SP-49 (cell line): ENCODE results near the genes USP49 and C6orf132.

DNA sequence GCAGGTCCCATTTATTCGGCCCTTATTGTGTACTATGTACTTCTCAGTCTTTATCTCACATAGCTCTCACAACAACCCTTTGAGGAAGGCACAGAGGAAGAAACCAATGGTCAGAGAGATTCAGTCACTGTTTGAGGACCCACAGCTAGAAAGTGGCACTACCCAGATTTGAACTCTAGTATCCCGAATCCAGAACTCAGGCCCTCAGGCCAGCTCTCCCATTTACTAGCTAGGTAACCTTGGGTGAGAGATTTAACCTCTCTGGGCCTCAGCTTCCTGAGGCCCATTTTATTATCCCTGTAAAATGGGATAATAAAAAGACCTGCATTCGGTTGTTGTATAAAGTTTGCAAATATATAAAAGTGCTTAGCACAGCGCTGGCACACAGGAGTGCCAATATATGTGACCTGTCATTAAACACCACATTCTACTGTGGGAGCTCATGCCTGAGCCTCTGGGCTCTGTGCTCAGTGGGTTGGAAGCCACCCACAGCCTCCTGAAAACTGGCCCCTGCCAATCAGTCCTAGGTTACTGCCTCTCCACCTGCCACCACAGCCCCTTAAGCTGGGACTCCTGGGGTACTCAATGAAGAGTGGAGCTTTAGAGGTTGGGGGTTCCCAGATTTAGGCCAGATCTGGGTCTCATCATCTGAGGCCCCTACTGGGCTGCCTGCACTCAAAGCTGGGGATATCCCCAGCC, 15.6 kb downstream of the TFEB start:
- PRO-cap: no peak

GRCh38 chr6:41895170-41896386, at the start of gene USP49:
Gene USP49 (minus strand): TSS chr6:41895375.
- PRO-cap: bidirectional peak, plus-strand start at chr6:41896030, minus-strand start at chr6:41895859

GRCh38 chr6:41917336-41918092, 3.4 kb downstream of the MED20 start:
- PRO-cap: no peak

DNA sequence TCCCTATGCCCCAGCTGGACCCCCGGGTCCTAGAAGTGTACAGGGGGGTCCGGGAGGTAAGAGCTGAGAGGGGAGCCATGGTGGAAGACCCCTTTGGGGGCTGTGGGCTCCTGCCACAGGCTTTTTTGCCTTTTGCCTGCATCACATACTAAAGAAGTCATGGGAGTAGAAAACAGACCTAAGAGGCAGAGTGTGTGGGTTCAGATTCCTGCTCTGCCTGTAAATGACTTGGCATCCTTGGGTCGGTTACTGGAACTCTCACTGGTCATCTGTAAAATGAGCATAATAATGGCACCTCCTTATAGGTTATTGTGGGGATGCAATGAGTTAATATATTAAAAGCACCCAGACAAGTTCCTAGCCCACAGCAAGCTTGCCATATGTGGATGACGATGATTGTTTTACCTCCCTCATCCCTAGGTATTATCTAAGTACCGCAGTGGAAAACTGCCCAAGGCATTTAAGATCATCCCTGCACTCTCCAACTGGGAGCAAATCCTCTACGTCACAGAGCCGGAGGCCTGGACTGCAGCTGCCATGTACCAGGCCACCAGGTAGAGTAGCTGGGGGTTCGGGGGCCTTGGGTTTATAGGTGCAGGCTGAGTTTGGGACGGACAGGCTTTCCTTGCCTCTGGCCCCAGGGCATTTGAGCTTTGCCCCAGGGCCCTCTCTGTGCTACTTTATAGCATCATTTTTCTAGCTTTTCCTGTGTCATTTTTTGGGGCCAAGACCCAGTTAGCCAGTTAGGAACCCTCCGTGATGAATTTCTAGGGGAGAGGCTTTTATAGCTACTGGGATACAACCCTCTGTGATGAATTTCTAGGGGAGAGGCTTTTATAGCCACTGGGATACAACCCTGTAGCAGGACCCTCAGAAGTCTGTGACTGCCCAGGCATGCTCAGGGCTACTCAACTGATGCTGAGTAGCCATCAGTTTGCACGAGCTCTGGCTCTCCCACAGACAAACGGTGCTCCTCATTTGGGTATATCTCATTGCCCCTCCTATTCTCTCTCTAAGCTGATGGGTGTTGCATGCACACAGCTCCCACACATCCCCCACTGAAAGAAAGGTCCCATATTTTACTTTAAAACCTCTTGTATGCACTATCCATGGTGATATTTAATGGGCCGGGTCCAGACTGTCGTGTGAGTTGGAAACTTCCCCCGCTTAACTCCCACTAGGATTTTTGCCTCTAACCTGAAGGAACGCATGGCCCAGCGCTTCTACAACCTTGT, 9.3 kb downstream of the BYSL start:
- PRO-cap: no peak

DNA sequence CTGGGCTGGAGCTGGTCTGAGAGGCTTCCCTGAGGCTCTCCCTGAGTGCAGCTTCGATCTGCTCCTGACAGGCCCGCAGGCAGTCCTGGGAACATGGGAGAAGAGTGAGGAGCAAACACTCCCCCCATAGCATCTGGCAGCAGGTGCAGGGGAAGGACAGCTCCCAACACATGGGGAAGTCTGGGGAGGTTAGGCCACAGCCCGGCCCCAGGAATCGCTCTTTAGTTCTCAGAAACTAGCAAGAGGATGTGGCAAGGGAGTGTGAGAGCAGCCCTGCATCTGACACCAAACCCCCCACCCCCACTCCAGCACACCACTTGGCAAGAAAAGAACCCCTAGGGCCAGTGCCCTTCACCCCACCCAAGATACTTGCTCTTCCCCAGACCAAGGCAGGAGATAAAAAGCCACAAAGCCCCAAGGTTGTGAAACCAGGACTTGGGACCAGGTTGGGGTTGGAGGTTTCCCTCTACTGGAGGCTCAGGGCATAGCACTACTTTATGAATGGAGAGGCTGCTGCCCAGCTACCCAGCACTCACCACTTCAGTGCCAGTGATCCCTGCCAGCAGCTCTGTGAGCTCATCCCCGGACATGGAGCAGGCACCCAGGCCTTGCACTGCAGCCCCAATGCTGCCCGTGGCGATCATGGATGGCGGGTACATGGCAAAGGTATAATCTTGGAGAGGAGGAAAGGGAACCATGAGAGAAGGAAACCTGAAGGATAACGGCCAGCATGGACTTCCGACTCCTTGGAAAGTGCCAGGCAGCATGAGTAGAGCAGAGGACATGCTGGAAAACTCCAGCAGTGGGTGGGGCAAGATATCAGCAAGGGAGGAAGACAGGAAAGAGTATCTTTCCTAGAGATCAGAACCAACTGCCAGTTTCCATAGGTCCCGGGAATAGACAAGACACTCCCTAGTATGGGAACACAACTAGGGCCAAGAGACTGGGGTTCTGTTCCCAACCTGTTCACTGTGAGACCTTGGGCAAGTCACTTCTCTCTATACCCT, 5.3 kb downstream of the CCND3 start:
- PRO-cap: no peak

DNA sequence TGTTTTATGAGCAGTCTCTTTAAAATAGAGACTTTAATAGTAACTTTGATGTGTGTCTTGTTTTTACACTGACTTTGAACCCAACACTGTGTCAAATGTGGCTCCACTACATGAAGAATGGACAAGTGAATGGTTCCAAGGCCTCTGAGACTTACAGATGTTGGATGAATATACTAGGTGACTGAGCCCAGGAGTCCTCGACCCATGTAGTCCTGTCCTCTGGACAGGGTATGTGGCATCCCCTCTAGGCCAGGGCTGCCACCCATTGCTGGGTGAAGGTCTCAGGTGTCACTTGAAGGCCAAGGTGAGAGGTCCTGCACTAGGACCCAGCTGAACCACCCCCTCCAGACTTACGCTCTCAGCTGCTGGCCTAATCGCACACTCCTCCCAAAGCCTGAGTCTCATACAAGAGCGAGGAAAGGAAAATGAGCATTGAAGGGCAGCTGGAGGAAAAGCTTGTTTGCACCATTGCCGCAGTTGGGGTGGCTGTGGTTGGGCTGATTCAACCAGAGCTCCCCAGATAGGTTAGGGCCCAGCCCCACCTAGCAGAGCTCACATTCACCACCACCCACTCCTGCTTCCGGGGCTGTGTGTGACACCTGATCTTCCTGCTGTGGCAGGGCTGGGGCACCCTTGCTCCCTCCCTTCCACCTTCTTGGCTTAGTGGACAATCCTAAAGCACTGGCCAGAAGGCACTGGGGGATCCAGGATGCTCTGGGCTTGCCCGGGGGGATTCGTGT, 11.0 kb upstream of the TAF8 start:
- PRO-cap: no peak

- PRO-cap: no peak
Measured at GRCh38 chr6:42142061-42143160, at the start of gene C6orf132. Gene C6orf132 (minus strand): TSS chr6:42142620.

- PRO-cap: no peak
Measured at GRCh38 chr6:42291872-42292587, 74.4 kb upstream of the MRPS10 start.

DNA sequence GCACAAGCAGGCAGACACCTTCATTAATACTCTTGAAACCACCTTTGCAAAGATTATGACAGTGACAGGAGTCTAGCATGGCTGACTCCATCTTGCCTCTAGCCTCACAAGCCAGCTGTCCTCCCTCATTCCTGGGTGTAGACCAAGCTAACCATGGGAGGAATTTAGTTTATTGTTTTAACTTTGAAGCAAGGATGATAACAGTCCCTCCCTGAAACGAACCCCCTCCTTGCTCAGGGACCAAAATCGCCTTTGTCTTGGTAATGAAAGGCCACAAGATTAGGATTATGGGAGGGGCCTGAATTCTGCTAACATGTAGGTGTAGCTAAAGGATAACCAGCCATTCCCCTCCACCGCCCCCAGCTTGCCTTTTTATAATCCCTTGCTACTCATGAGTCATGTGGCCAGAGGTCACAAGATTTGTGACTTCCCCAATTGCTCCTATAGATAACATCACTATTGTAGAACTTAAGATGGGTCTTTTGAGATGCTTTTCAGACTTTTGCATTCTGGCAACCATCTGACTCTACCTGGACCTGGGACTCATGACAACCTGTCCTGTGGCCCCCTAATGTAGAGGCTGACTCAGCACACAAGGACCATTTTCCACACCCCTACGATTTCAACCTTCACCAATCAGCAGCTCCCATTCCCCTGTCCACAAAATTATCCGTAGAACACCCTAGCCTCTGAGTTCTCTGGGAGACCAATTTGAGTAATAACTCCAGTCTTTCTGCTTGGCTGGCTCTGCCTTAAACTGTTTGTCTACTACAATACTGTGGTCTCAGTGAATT, 99.0 kb upstream of the MRPS10 start:
- PRO-cap: no peak

DNA sequence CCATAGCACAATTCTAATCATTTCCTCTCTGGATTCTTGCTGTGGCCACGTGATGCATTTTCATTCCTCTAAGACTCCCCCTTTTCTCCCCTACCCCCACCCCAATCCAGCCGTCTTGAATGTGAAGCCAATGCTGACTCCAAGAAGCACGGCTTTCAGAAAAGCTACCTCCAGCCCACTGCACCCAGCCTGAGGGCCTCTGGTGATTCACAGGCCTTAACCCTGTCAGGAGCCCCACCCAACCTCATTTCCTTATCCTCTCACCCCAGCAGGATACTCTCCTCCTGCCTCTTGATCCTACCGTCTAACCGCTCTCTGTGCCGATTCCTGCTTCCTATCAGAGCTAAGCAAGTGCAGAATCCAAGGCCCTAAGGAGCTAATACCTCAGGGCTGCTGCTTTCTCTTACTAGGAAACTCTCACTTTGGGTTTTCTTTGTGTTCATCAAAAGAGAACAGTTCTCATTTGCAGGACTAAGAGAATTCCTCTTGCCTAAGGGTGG, 47.3 kb downstream of the TRERF1 start:
- PRO-cap: no peak

DNA sequence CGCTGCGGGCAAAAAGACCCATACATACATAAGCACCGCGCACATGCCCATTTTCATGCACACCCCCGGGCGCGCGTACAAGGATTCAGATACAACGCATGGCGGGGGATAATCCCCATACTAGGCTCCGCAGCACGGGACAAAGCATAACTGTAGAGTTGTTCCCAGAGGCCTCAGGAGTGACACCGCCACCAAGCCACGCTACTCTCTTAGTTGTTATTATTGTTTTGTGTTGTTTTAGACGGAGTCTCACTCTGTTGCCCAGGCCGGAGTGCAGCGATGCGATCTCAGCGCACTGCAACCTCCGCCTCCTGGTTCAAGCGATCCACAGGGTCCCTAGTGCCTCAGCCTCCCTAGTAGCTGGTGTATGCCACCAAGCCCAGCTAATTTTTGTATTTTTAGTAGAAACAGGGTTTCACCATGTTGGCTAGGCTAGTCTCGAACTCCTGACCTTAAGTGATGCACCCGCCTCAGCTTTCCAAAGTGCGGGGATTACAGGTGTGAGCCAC, 519 bp upstream of the C6orf226 start:
- PRO-cap: no peak

- PRO-cap: no peak
Measured at GRCh38 chr6:42985121-42985552, 767 bp downstream of the PPP2R5D start.

DNA sequence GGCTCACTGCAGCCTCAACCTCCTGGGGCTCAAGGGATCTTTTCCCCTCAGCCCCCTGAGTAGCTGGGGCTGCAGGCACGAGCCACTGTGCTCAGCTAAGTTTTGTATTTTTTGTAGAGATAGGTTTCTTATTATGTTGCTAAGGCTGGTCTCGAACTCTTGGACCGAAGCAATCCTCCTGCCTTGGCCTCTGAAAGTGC, 10.7 kb downstream of the PPP2R5D start:
- PRO-cap: no peak

DNA sequence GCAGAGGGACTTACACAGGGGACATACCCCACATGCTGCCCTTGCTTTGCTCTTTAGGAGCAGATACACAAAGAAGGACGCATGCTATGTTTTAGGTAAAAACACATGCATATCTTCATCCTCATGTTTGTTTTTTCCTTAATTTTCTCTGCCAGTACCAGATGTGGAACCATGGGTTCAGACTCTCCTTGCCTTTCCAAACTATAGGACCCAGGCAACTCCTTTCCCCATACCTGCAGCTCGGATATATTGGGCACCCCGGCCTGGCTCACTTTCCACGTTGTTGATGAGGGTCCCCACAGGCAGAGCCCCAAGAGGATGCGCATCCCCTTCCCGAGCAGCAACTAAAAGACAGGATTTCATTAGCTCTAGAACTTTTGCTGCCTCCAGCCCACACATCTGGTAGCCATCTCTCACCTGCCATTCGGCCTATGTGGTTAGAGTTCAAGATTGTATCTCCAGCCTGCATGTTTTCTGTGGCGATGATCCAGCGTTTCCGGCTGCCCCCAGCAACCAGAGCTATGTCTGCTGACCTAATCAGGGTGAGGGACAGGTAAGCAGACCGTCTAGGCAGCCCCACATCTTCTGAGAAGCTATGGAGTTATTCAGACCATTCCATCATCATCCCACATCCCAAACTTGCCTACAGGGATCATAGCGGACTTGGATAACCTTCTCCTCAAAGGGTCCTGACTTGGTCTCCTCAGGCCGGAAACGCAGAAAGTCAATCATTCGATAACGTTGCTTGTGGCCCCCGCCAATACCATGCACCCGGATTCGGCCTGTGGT, 2.2 kb upstream of the CUL7 start:
- PRO-cap: no peak

- PRO-cap: no peak
Measured at GRCh38 chr6:43058331-43059005, 766 bp downstream of the MRPL2 start.

DNA sequence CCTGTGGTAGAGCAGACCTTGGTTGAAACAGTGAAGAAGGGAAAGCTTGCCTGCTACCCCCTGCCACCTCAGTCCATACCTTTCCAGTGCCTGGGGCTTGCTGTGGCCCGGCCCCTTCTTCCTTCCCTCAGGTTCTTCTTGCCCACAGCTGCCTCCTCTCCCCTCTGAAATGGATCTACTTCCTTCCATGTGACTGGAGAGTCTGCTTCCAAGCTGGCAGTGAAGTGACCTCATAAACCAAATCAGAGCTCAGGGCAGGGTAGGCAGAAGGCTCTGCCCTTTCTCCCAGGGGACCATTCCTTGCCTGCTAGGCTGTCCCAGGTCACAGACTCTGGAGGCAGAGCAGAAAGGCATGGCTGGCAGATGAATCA, 23.8 kb upstream of the SRF start:
- PRO-cap: no peak

- PRO-cap: no peak
Measured at GRCh38 chr6:43150301-43150849, 20.7 kb upstream of the SRF start.

GRCh38 chr6:43222947-43223506, 6.3 kb downstream of the DNPH1 start:
- PRO-cap: no peak

DNA sequence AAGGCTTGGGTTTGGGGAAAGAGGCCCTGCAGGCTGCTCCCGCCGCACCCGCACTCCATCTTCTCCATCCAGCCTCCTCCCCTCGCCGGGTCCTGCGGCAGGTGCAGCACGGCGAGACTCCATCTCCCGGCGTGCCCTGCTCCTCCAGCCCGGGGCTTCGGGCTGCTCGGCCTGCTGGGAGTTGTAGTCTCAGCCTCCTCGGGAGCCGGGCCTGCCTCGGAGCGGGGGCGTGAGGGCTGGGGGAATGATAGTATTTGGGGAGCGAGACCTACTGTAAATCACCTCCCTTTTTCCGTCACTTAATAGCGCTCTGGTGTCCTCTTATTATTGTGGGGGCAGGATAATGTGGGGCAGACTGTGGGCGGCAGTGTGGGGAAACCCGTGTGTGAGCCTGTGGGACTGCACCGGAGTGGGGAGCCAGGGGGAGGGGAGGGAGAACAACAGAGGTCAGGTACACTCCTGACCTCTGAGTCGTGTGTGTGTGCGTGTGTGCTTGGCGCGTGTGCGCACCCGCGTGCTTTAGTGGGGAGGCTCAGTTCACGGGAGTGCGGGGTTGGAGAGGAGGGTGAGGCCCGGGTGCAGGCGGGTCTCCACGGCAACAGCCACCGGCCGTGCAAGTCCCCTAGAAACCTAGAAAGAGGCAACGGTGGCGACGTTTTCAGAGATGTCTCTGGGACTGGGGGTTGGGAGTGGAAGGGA, 4.0 kb downstream of the TTBK1 start:
- PRO-cap: unidirectional peak, minus-strand start at position 78 of the sequence

- PRO-cap: no peak
Measured at GRCh38 chr6:43357172-43357826, 12.1 kb downstream of the ZNF318 start.